Measurements from ENCODE around the gene ANKDD1A.

DNA sequence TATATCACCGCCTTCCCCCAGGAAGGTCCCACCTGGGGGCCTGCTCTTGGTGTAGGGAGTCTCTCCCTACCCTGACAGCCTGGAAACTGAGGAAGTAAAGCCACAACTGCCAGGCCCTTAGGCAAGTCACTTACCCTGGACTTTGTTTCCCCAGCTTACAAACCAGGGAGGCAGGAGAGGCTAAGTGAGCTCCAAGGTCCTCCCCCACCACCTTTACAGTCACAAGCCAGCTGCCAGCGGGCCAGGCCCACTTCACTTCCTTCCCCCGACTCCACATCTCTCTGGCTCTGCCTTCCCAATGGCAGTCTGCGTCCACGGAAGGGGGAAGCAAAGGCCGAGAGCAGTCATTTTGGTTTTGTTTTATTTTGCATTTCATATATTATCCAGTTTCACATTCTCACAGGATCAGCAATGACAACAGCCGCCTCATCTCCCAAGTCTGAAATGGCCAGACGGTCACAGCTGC, 35.8 kb downstream of the RBPMS2 start:
- PRO-cap, 4 experiments, result no peak in any of the 4 experiments
- RAMPAGE, long total RNA, 4 experiments, result no peak in any of the 4 experiments

DNA sequence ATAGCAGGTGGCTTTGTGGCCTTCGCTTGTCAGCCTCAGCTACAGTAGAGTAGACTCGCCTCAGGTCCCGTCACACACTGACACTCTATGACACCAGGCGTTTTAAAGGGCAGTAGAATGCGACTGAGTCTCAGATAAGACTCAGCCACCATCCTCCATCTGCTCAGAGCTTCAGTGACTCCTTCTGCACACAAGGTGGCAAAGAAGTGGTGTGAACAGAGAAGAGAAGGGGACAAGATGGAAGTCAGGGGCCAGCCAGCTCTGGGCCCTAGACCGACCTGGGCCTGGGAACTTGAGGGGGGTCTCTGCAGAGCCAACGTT, 12.8 kb downstream of the RBPMS2 start:
- PRO-cap, 4 experiments, result no peak in any of the 4 experiments
- RAMPAGE, long total RNA, 4 experiments, result no peak in any of the 4 experiments

DNA sequence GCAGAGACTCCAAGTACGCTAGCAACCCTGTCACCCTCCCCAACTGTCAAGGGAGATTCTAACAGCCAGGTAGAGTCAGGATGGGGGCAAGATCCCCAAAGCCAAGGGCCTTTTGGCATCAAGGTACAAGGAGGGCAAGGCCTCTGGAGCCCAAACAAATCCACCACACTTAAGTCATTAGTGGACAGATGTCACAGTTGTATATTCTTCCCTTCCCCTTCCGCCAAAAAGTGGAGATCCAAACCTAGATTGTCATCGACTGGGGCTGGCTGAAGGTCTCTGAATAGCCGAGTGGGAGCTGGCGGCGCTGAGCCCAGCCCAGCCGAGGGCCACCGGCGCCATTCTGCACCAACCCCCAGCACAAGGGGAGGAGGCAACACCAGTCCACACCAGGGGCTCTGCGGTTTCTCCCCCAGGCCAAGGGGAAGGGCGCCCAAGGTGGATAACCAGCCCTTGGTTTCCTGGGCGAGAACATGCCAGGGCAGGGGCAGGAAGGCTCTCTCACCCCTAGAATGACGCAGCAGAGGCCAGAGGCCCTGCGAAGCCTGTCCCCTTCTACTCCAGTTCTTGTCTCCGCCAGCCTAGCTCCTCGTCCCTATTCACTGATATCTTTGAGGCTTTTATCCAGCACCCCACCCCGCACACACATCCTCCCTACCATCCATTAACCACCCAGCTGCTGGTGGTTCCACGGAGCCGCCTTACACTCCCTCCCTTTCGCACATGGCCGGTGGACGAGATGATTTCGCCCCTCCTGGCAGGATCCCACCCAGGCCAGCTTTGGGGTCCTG, 1.4 kb downstream of the RBPMS2 start:
- PRO-cap, 4 experiments, result no peak in any of the 4 experiments
- RAMPAGE, long total RNA, 4 experiments, result no peak in any of the 4 experiments

- PRO-cap, 4 experiments, result peak in 2 of 4 experiments; most common minus-strand start chr15:64776239 (in 2)
- RAMPAGE, long total RNA, 4 experiments, result no peak in any of the 4 experiments
These were observed 857 bp upstream of the RBPMS2 start for GRCh38 chr15:64776056-64776835.

DNA sequence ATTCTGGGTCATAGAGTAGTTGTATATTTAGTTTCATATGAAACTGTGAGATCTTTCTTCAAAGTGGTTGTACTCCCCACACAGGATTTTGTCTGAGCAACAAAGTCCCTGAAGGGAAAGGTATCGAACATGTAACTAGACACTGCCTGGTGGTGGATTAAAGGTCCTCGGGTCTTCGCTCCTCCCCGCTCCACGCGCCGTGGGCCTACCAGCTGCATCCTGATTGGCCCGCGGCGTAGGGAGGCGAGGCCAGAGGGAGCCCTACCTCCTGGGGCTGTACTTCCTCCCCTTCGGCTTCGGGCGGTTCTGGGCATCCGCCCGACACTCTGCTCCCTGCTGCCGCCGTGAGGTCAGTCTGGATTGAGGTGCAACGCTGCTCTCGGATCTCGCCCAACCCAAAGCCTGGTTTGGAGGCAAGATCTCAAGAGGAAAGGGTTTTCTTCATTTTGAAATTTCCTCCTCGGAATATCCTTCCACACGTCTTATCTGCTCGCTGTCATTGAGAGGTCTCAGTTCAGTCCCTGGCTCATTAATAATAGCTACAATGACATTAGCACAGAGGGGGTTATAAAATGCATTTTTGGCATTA, 6.0 kb upstream of the PLEKHO2 start:
- PRO-cap, 4 experiments, result peak in 4 of 4 experiments; most common plus-strand start position 353 of the sequence (in 3); most common minus-strand start position 202 of the sequence (in 1)
- RAMPAGE, long total RNA, 4 experiments, result no peak in any of the 4 experiments

DNA sequence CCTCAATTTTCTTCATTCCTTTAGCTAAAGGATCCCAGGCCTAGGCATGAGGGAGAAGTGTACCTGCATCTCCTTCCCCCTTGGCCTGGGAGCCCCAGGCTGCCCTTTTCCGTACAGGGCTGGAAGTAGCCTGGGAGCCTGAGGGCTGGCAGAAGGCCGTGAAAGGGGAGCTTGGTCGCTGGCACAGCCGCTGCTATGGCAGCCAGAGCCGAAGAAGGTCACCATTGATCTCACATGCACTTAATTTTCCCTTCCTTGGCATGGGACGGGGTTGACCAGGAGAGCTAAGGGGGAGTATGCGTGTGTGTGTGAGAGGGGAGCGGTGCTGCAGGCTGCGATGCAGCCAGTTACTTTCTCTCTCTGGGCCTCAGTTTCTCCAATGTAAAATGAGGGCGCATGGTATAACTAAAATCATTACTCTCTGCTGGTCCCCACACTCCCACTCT, 995 bp upstream of the PLEKHO2 start:
- PRO-cap, 4 experiments, result no peak in any of the 4 experiments
- RAMPAGE, long total RNA, 4 experiments, result no peak in any of the 4 experiments

DNA sequence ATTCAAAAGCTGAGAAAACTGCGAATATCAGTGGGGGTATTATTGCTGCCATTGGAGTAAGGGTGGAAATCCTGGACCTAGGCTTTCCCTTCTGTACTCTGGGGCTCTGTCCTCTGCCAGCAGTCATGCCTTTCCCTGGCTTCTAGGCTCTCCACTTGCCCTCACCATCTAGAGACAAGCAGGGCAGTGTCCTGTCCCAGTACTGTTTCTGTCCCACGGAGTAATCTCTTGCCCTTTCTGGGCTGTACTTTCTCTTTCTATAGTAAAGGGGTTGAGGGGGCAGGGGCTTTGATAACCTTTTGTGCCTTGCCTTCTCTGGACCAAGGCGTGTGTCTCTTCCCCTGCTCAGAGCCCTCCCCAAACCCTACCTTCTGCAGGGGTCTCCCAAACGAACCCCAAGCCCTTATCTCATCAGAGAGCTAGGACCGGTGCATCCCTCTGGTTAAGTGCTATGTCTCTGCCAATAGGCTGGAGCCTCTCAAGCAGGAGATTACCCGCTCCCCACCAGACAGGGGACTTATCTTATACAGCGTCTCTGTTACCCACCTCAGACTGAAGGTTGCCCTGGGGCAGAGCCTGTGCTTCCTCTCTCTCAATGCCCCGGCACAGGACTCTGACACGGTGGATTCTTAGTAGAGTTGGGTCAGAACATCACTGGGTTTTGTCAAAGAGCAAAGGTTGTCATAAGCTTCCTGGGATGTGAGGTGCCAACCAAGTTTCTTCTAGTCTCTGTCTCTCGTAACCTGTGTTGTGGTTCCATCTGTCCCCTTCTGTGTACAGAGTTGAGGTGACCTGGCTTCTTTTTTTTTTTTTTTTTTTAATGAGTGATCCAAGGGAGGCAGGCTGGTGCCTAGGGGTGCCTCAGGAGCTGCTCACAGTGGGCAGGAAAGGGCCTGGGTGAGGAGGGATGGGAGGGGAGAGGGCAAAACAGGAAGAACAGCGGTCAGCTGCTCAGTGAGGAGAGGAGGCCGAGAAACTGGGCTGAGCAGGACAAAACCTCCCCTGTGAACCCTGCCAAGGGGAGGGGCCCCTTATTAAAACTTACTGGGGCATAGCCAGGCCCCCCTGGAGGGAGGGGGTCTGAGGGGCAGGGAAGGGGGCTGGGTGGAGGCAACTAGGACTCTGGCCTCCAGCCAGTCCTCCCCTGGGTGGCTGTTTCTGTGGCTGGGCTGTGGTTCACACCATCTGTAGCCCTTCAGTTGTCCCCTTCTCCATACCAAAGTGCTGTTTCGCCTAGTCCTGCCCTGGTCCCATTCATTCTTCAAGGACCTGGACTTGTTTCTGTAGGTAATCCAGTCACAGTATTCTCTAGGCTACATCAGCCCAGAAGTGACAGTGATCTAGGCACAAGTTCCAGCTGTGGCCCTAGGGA, 3.2 kb downstream of the PLEKHO2 start:
- PRO-cap, 4 experiments, result peak in 4 of 4 experiments; most common plus-strand start position 954 of the sequence (in 4); most common minus-strand start position 978 of the sequence (in 4)
- RAMPAGE, long total RNA, 4 experiments, result no peak in any of the 4 experiments

DNA sequence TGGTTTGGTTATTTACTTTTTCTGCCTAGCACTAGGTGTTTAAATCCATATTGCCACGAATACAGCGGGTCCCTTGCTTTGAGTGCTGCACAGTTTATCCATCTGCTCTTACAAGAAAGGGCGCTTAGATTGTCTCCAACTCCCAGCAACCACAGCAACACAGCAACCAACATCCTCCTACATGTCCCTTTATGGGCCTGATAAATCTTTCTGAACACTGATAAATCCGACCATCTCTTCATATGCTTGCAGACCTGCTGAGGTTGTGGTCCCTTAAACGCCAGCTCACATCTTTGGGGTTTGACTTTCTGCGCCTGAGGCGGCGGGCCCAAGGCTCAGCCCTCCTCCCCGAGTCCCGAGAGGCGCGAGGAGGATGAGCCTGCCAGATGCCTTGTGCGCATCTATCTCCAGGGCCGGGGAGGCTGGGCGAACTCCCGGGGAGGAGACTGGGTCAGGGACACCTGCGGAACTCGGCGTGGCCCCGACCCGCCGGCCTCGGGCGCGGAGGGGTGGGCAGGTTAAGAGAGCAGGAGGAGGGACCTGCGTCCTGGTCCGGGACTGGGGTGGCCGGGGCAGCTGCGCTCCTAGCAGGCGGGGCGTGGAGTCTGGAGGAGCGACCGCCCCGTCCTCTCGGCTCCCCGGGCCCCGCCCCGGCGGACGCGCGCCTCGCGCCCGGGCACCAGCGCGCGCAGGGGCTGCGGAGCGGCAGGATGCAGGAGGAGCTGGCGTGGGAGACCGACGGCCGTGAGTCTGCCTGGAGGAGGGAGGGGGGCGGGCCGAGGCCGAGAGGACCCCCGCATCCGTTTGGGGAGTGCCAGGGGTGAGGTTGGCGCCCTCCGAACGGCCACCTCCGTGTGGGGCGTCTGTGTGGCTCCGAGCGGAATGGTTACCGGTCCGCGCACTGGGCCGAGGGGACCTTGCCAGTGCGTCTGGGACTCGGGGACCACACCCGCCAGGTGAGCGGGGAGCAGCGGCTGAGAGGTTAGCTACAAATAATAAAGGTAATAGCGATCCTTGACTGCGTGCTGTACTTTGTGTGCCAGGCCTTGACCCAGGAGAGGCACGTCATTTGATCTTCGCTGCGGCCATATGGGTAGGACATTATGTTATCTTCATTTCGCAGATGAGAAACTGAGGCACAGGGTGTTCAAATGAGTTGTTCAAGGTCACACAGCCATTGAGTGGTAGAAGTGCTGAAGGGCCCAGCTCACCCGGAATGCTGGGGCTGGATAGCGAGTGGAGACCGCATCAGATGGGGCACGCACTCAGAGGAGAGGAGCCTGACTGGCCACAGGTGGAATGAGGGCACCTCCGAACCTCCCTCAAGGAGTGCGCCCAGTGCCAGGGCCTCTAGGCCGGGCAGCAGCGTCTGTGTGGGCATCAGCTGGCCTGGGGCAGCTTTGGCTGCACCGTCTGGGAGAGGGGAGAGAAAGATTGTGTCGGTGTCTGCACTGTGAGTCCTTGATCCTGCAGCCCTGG, at the start of gene ANKDD1A:
TSS of gene ANKDD1A (plus strand) at position 682 of the 1,479 bp plus-strand sequence.
- PRO-cap, 4 experiments, result peak in 4 of 4 experiments; most common plus-strand start position 715 of the sequence (in 2); most common minus-strand start position 560 of the sequence (in 4)
- RAMPAGE, long total RNA, 4 experiments, result start-site peak on the plus strand in 4 of 4 experiments, centred at positions 681 to 684 of the sequence, 237 to 598 reads per replicate

- PRO-cap, 4 experiments, result no peak in any of the 4 experiments
- RAMPAGE, long total RNA, 4 experiments, result no peak in any of the 4 experiments
These were observed 1.2 kb downstream of the MTFMT start for GRCh38 chr15:65028314-65028626.

DNA sequence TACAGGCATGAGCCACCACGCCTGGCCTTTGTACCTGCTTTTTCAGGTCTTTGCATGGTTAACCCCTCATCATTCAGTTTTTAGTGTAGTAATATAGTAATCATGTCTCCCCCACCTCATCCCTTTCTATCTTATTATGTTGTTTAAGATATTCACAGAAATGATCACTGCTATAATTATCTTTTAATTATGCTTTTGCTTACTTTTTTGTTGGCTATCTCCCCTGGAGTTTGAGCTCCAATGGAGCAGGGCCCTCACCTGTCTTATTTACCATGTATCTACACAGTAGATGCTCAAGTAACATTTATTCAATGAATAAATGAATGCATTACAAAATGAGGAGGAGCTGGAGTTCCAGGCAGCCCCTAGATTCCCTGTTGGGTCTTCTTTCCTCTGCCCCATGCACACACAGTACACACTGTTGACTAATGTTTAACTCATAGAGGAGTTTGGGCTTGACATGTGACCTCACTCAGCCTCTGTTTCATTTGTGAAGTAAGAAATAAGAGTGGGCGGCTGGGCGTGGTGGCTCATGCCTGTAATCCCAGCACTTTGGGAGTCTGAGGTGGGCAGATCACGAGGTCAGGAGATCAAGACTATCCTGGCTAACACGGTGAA, 1.1 kb upstream of the SLC51B start:
- PRO-cap, 4 experiments, result no peak in any of the 4 experiments
- RAMPAGE, long total RNA, 4 experiments, result no peak in any of the 4 experiments

DNA sequence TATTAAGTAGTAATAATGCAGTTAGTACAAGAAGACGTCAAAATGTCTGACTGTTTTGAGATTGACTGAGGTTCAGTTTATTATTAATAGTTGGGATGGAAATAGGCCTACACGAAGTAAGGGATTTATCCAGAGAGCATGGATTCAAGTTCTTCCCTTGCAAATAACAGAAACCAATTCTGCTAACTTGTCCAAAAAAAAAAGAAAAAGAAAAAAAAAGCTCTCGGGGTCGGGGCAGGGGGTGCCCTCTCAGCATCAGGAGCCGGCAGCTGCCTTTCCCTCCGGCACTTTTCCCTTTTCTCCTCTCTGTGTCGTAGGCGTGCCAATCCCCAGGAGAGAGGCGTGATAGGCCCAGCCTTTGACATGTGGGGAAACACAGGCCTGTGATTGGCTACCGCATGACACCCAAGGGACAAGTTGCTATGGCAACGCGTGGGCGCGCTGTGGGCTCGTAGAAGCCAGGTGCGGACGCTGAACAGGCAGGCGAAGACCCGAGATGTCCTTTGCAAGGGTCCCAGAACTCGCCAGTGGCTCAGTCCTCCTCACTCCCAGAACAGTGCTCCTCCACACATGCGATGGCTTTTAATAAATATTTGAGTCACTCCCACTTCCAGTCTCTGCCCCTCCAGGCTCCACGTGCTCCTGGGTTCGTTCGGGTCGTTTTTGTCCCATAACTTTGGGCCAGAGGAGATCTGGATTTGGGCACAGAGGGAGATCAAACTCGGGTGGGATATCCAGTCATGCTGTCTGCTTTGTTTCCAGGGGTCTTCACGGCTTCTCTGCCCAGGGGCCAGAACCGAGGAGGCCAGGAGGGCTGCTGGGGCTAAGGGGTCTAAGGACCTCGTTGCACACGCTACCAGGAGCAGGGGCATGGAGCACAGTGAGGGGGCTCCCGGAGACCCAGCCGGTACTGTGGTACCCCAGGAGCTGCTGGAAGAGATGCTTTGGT, 4.2 kb downstream of the SLC51B start:
- PRO-cap, 4 experiments, result no peak in any of the 4 experiments
- RAMPAGE, long total RNA, 4 experiments, result no peak in any of the 4 experiments

DNA sequence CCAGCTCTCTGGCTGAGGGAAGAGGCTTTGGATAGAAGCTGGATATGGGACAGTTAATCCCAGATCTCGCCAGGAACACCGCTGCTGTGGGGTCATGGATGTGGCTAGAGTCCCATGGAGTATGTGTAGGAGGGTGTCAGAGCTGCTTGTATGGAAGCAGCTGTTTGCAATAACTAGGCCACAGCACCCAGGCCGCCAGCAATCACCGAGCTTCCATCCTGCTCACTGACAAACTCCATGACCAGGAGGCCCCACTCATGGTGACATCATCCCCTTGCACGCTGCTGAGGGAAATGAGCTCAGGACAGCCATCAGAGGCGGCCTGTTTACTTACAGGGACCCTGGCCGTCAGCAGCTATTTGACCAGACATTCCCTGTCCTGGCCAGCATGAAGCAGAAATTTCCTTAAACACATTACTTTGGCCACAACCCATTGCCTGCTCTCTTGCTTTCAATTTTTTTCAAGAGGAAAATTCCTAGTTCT, 34.2 kb upstream of the CILP start:
- PRO-cap, 4 experiments, result no peak in any of the 4 experiments
- RAMPAGE, long total RNA, 4 experiments, result no peak in any of the 4 experiments

DNA sequence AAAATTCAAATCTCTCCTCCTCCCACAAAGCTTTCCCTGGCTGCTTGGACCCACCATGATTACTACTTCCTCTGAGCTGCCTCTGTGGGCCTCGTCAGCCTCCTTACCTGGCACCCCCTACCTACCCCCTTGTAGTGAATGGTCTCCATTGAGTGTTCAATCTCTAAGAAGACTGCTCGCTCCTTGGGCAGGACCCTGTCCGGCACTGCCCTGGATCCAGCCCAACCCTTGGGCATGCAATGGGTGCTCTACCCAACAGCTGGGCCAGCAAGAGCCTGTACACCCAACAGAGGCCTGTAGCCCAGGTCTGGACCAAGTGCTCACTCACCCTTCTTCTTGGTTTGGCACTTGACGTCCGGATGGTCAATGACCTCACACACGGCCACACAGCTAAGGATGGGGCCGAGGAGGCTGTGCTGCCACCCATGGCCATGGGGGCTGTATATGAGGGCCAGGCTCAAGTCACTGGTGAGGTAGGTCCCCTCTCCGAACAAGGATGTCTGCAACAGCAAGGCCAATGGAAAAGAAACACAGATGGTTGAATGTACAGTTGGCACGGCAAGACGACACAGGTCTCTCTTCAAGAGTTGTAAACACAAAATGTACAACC, 23.8 kb downstream of the PARP16 start:
- PRO-cap, 4 experiments, result no peak in any of the 4 experiments
- RAMPAGE, long total RNA, 4 experiments, result no peak in any of the 4 experiments

GRCh38 chr15:65287001-65287199, 217 bp upstream of the PARP16 start:
- PRO-cap, 4 experiments, result peak in 4 of 4 experiments; most common plus-strand start chr15:65287126 (in 3)
- RAMPAGE, long total RNA, 4 experiments, result no peak in any of the 4 experiments

- PRO-cap, 4 experiments, result peak in 1 of 4 experiments; most common minus-strand start chr15:65385736 (in 1)
- RAMPAGE, long total RNA, 4 experiments, result no peak in any of the 4 experiments
These were observed 7.9 kb upstream of the IGDCC3 start for GRCh38 chr15:65385492-65386283.

DNA sequence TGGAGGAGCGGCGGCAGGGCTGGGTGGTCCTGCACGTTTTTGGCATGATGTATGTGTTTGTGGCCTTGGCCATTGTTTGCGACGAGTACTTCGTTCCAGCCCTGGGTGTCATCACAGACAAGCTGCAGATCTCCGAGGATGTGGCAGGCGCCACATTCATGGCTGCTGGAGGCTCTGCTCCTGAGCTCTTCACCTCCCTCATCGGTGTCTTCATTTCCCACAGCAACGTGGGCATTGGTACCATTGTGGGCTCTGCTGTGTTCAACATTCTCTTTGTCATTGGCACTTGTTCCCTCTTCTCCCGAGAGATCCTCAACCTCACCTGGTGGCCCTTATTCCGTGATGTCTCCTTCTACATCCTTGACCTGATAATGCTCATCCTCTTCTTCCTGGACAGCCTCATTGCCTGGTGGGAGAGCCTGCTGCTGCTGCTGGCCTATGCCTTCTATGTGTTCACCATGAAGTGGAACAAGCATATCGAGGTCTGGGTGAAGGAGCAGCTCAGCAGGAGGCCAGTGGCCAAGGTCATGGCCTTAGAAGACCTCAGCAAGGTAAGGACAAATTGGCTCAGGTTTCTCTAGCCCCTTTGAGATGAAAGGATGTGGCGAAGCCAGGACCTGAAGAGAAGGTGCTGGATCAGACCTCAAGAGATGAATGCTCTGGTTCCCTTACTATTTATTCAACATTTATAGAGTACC, 3.8 kb downstream of the SLC24A1 start:
- PRO-cap, 4 experiments, result no peak in any of the 4 experiments
- RAMPAGE, long total RNA, 4 experiments, result no peak in any of the 4 experiments

DNA sequence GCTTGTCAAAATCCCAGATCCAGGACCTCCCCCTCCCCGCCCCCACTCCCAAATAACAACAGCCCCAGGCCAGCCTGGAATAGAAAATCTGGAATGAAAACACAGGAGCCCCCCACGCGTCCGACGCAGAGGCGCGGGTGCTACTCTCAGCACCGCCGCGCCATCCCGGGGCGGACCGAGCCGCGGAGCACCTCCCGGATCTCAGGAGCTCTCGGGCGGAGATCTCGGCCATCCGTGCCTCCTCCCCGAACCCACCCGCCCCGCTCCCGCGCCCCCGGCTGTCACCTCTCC, 484 bp downstream of the DENND4A start:
- PRO-cap, 4 experiments, result peak in 3 of 4 experiments; most common plus-strand start position 82 of the sequence (in 3); most common minus-strand start position 203 of the sequence (in 1)
- RAMPAGE, long total RNA, 4 experiments, result no peak in any of the 4 experiments

- PRO-cap, 4 experiments, result peak in 1 of 4 experiments; most common plus-strand start chr15:65916842 (in 1)
- RAMPAGE, long total RNA, 4 experiments, result no peak in any of the 4 experiments
These were observed 47.3 kb downstream of the RAB11A start for GRCh38 chr15:65916549-65917106.

DNA sequence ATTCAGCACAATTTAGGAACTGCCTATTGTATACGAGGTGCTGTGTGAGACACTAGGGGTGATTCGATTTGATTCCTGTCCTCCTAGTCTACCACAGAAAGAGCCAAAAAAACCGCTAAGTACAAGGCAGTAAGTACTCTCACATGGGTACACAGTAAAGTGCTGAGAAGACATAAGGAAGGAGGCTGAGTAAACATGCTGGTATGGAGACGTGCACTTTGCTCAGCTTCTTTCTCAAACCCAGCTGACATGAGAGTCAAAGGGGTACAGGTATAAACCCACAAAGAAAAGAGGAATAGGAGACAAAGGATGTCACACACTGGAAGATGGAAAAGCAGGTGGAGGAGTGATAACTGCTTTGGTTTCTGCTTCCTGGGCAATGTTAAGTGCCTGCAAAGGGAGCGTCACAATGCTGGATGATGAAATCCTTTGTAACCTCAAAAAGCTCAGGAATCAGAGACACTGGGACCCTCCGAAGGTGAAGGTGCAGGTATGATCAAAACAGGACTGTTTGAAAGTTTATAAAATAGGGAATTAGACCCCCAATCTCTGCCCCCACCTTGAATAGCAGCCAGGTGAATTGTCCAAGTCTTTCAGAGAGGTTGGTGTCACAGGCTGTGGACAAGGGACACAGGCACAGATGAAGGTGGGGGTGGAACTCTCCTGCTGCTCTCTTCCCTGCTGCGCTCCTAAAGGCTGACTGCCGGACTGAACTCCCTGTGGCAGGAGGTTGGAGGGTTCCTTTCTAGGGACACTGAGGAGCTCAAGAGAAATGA, 101.8 kb downstream of the RAB11A start:
- PRO-cap, 4 experiments, result no peak in any of the 4 experiments
- RAMPAGE, long total RNA, 4 experiments, result no peak in any of the 4 experiments

DNA sequence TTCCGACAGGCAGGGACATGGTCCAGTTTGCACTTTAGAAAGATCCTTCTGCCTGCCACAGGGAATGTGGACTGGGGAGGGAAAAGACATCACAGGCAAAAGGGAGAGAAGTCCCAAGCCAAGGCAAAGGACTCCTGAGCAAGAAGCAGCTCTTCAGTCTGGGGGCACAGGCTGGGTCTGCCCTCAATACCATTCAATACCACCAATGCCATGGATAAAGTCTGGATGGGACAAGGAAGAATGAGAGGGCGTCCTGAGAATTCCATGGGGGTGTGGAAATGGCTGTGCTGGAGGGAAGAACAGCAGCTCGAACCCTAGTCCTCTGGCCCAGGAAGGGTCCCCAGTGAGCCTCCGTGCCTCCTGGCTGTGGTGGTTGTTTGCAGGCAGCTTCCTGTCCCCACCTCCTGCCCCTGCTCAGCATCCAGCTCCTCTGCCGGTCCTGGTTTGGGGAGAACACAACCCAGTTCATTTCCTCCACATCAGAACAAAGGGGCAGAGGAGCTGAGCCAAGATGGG, 17.1 kb downstream of the MEGF11 start:
- PRO-cap, 4 experiments, result no peak in any of the 4 experiments
- RAMPAGE, long total RNA, 4 experiments, result no peak in any of the 4 experiments